Kidney (tissue), 2 donors: ENCODE measurements around a stretch of chr3.

DNA sequence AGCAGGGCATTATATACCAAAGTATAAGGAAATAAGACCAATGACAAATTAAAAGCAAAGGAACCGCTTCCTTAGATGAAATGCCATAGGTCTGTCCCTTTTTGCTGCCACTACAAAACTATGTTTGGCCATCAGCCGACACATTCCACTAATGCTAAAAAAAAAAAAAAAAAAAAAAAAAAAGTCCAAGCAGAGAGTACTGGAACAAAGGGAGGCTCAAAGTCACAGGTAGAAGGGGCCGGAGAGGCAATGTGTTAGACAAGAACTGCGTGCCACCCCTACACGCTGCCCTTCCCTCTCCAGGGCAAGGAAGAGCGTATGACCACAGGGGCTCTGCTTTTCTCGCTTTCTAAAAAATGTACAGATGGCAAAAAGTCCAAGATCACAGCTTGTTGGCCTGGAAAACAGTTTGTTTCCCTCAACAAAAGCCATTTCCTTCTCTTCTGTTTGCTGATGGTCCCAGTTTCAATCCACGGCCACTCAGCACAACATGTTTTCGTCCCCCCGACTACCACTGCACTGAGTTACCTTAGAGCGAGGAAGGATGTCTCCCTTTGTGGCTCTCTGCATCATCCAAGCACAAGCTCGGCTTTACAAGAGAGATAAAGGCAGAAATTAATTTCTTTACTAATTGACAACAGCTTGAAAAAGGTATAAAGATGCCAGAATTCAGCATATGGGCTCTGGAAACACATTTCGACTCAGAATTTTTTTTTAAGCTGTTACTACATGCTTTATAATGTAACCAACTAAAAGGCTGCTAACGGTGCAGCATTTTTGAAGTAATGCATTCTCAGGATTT lies 70.9 kb downstream of the ABTB1 start:
- PRO-cap = no peak
- RRBS = no CpG with 5 or more reads among the region's 14 CpGs

GRCh38 chr3:127753922-127754694 lies 68.2 kb downstream of the MGLL start:
- PRO-cap = no peak
- RRBS = no CpG with 5 or more reads among the region's 18 CpGs

- PRO-cap = no peak
- RRBS = no CpG with 5 or more reads among the region's 4 CpGs
Measured at GRCh38 chr3:127803481-127804034, 18.8 kb downstream of the MGLL start.

DNA sequence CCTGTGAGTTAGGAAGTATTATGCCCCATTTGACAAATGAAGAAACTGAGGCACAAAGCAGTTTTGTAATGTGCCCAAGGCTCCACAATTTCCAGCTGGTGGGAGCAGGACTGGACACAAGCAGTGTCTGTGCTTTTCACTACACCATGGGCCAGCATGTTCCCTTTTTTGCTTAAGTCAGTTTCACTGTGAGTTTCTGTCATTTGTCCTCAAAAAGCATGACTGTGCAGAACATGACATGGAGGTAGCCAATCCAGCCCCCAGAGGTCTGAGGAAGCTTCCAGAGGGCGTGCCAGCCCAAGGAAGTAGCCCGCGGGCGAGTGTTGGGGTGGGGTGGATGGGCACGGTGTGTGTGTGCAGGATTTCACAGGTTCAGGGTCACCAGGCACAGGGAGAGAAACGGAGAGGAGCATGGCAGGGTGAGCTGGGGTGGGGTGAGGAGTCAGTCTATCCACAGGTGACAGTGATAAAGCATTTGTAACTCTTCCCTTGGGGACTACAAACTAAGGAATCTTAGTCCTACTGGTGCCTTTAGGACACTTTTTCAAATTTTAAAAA lies 8.0 kb upstream of the EEFSEC start:
- PRO-cap = no peak
- RRBS = no CpG with 5 or more reads among the region's 6 CpGs

DNA sequence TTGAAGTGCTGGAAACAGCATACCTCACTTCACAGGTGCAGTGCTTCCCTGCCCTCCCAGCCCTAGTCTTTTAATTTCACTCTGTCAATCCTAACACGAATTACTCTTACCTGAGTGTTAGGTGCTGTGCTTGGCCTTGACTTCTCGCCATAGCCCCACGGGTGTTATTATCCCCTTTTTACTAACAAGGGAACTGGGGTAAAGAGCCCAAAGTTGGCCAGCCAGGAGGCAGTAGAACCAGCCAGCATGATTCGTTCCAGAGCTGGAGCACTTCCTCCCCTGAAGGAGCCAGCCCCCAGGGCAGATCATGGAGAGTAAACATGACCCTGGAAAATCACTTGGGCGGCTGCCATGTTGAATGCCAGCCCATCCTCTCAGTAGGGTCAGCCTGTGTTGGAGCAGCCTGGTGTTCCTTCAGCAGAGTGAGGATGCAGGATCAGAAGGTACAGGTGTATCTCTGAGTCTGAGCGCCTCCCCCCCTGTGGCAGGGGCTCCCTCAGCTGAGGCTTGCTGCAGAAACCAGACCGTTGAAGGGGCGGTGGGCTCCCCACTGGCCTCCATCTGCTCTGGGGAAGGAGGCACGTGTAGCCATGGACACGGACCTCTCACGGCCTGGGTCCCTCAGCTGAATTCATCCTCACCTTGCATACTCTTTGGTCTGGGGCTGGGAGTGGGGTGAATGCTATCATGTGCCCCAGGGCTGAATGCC lies 143.1 kb downstream of the DNAJB8 start:
- PRO-cap = no peak
- RRBS = no CpG with 5 or more reads among the region's 11 CpGs

DNA sequence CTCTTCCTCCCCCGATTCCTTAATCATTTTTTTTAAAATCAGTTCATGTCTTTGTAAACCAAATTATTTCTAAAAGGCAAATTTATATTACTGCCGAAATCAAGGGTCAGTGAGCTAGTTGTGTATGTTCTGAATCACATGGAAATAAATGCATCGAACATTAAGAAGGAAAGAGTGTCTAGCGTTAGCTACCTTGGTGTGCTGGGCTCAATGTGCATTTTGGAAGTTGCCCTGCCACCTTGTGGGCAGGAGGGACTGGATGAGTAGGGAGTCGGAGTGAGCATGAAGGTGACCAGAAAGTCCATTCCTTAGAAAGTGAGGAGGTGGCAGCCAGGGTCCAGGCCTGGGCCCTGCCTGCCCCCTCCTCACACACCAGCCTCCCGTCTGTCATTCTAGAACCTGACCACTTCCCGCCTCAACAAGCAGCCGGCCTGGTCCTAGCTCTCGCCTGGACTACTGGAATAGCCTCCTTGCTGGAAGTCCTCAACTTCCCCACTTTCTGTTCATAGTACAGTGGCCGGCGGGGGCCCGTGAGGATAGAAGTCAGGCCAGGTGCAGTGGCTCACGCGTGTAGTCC lies 10.1 kb upstream of the GATA2 start:
- PRO-cap = no peak
- RRBS = no CpG with 5 or more reads among the region's 14 CpGs

GRCh38 chr3:128554125-128554568 lies 61.1 kb upstream of the GATA2 start:
- PRO-cap = no peak
- RRBS = no CpG with 5 or more reads among the region's 8 CpGs

GRCh38 chr3:128592078-128592574 lies 58.5 kb downstream of the RPN1 start:
- PRO-cap = no peak
- RRBS = 82% methylated on average over 3 of the region's 7 CpGs

DNA sequence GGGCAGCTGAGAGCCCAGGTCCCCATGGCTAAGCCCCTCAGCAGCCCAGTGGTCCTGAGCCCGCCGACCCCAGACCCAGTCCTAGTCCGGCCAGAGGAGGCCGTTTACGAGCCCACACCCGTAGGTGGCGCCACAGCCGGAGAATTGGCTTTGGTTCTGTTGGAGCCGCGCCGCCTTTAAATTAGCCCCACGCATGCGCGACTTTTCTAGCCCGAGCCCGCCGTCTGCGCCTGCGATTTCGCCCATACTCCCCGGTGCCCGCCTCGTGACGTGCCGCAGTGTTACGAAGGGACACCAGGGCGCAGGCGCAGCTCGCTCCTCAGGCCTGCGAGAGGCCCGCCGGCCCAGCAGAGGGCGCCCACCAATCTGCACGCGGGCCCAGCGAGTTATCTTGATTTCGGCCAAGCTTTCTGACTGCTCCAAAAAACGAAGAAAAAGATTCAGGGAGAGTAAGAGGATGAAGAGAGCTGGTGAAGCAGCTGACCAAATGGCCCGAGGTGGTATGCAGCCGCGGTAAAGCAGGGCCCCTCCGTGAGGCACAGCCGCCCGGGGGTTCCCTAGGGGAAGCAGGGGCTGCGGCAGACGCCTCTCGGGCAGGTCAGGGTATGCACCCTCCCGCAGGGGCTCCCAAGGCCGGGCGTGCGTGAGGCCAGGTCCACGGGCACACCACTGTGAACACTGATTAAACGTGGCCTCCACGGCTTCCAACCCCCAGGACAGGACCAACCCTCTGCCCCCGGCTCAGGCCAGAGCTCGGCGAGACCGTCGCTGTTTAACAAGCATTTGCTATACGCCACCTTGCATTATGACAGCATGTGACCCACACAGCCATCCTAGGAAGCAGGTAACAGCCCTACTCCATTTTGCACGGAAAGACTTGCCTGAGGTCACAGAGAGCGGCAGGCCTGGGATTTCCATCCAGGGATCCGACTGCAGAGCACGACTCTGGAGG lies 32.8 kb downstream of the RPN1 start:
- PRO-cap = bidirectional peak, plus-strand start at position 422 of the sequence, minus-strand start at position 171 of the sequence; unidirectional peak, minus-strand start at position 715 of the sequence
- RRBS = 1% methylated on average over 35 of the region's 64 CpGs

DNA sequence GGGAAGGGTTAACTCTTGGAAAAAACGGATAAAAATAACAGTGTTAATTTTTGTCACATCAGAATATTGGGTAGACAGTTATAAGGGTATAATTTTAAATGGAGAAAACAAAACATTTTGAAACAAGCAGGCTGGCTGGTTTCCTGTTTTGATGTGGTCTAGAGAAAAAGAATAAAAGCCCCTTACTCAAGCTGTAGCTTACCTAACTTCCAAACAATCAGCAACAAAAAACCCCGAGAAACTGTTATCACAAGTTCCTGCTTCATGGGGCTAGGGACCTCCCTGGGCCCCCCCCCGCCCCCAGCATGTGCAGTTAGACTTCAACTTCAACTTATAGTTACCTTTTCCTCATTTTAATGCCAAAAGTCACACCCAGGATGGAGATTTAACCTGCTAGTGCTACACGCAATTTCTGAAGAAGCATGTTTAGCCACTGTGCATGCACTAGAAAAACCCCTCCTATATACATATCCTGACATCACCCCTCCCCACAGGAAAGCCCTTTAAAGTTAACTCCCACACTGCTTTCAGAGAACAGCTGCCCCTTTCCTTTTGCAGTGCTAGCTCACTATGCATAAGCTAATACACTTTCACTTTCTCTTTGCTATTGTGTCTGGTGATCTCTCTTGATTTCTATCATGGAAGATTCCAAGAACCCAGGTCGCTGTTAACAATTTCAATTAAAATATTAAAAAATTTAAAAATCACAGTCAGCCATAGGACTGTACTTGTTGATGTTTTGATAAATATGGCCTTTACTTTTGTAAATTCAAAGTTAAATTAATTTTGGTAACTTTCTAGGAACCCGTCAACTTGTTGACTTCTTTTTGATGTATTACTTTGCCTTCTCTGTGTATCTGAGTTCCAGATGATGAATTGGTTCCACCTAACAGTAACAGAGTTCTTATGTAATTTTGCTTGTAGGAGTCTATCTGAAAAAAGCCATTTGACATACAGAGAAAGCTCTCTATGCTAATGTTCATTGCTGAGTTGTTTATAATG lies 75.3 kb upstream of the ACAD9 start:
- PRO-cap = no peak
- RRBS = no CpG with 5 or more reads among the region's 6 CpGs

DNA sequence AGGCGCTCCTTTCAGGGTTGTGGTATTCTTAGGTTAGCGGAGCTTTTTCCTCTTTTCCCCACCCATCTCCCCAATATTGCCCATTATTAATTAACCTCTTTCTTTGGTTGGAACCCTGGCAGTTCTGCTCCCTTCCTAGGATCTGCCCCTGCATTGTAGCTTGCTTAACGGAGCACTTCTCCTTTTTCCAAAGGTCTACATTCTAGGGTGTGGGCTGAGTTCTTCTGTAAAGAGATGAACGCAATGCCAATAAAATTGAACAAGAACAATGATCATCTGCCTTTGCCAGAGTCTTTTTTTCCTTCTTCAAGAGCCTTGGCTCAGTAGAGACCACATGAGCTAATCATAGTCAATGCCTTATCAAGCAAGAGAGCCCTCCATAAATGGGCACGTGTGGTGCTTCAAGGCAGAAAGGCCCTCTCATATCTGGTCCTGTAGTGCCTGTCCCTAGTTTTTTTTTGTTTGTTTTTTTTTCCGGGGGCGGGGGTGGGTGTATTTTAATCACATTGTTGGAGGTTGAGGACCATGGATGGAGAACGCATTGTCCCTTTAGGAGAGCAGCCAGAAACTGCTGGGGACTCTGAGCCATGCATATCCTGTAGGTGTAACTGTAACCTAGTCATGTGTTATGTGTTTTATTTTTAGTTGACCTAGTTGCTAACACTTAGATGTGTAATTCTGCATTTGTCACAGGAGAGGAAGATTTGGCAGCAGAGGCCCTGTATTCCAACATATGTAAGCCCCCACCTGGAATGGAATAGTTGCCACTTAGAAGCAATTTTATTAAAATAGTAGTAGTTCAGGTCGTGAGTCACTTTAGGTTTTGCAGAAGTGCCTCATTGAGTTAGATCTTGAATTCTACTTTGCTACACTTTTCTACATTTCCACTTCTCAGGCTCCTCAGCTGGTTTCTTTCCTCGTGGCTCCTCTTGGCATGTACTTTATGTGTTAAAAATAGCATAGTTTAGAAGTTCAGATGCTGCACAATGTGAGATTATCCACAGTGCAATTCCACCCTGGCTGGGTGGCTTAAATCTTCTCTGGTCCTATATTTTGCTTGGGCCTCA lies 64.6 kb upstream of the ACAD9 start:
- PRO-cap = no peak
- RRBS = no CpG with 5 or more reads among the region's 10 CpGs

- PRO-cap = no peak
- RRBS = no CpG with 5 or more reads among the region's 1 CpG
Measured at GRCh38 chr3:128882118-128882405, 2.6 kb downstream of the ACAD9 start.

- PRO-cap = no peak
- RRBS = no CpG with 5 or more reads among the region's 15 CpGs
Measured at GRCh38 chr3:129022104-129023138, 21.3 kb downstream of the EFCC1 start.

- PRO-cap = no peak
- RRBS = no CpG with 5 or more reads among the region's 3 CpGs
Measured at GRCh38 chr3:129070087-129070355, 9.4 kb downstream of the GP9 start.

DNA sequence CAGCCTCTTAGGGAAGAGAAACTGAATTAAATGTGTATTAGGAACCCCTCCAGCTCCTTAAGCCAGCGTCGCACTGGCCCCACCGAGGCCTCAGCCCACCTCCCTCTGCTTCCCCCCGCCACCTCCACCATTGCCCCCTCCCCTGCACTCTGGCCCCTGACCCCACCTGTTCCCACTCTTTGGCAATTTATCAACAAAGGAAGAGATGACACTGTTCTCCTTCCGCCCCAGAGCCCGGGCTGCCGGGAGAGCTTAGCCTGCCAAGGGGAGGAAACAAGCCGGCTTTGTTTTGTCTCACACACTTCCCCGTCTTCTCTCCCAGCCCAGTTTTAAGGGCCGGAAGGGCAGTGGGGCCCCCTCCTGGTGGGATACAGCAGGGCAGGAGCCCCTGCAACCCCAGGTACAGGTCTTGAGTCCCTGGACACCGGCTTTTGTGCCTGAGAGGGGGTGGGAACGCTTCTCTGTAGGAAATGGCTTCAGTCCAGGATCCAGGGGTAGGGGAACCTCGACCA lies 27.3 kb downstream of the GP9 start:
- PRO-cap = no peak
- RRBS = no CpG with 5 or more reads among the region's 13 CpGs

DNA sequence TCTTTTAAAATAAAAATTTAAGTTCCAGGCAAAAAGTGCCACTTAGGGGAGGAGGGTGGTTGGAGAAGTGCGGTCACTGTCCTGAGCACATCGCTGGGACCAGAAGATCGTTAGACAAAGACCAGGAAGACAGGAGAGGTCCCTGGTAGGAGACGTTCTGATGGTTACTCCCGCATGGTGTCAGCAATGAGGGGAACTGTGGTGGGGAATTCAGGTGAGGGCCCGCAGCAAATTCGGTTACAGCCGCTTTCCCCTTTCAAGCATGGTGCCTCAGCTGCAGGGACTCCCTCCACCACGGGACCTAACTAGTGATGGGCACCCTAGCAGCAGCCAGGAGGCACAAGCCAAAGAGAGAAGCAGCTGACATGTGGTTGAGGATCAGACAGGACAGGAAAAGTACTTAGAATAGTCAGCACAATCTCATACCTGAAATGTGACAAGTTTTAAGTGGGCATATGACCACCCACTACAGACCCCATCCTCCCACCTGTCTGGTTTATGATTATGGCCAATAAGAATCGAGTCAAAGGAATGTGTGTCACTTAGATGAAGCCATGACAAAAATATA lies 1.1 kb upstream of the ISY1 start:
- PRO-cap = unidirectional peak, minus-strand start at position 391 of the sequence
- RRBS = no CpG with 5 or more reads among the region's 10 CpGs

DNA sequence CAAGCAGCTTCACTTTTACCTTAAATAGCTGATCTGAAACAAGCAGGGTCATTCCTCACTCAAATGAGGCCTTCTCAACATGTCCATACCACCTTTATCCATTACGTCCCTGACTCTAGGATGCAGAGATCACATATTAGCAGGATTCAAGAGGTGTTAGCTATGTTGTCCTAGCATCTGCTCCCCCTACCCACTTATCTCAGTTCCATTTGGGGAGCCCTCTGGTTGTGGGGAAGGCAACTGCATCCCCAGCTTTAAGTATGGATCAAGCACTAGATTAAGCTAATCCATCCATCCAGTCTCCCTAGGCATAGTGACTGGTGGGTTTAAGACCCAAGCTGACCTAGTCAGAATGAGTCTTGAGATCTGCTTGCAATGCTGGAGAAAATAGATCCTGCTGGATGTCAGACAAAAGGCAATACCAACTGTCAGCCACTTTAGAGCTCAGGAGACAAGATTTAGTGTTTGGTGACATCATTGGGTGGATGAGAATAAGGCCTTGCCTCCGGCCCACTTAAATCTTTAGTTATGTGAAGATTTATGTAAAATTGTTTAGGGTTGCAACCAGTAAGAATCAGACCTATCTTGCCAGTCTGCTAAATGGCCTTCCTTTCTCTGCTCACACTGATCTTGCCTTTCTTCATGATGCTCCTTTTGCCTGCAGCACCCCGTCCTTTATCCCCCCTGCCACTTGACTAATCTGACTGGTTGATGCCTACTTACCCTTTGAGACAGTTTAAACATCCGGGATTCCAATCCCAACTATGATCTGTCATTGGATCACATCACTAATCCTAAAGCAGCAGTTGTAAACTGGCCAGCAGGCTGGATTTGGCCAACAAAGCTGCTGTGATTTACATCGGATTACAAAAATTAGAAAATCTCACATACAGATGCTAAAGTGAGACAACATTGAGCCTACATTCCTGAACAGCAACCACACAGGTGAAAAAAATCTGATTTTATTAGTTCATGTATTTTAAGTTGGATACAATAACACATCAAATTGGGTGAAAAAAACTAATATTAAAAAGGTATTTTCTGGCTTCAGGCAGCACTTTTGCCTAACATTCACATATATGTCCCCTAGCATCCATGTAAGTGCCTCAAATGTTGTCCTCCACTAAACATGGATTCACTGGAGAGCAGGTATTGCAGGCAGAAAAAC lies 2.2 kb upstream of the ISY1 start:
- PRO-cap = unidirectional peak, minus-strand start at position 521 of the sequence
- RRBS = no CpG with 5 or more reads among the region's 5 CpGs

DNA sequence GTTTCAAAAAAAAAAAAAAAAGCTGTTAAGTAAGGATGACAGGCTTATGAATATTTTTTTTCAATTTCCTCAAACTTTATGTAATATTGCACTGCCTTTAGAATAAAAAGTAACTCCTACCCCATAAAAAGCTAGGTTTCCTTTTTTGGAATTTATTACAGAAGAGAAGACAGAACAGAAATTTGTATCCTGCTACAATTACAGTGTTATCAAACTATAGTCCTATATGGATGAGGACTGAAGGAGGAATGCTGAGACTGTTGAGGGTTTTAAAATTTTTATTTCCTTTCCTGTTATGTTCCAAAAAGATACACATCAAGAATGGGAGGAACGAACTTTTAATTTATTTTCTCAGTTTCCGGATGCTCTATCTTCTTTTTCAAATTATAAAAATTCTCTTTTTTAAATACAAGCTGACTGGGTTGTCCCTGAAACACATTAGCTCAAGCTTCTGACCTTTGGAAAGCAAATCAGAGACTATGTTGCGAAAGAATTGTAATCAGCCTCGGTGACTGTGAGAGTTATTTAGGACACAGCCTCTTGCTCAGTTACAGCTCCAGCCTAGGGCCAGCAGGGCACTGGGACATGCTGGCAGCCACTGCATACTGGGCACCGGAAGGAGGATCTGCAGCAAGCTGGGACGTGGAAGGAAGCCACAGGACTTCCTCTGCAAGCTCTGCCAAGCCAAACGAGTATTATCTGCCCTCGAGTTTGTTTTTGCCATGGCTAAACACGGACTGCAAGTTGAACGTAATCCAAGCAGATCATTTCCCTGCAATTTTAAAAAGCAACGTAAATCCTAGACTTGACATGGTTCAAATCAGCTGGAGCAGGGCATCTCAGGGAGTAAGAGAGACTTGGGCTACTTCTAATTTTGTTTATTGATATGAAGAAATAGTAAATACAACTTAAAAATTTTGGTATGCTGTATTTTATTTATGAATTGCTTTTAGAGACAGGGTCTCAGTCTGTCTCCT lies 24.5 kb upstream of the COPG1 start:
- PRO-cap = no peak
- RRBS = no CpG with 5 or more reads among the region's 11 CpGs

DNA sequence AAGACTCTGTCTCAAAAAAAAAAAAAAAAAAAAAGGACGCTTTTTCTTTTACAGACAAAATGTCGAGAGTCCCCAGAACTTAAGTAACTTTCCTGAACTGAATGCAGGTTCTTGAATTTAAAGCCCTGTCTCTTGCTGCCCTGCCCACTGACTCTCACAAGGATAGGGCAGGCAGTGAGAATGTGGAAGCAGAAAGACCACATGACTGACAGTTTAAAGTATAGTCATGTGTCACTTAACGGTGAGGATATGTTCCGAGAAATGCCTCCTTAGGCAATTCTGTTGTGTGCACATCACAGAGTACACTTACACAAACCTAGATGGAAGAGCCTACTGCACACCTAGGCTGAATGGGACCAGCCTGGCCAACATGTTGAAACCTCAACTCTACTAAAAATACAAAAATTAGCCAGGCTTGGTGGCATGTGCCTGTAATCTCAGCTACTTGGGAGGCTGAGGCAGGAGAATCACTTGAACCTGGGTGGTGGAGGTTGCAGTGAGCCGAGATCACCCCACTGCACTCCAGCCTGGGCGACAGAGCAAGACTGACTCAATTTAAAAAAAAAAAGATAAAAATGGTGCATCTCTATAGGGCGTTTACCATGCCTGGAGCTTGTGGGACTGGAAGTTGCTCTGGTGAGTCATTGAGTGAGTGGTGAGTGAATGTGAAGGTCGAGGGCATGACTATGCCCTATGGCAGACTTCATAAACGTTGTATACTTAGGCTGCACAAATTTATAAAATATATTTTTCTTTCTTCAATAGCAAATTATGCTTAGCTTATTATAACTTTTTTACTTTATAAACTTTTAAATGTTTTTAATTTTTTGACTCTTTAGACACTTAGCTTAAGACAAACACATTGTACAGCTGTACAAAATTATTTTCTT lies 18.9 kb upstream of the COPG1 start:
- PRO-cap = unidirectional peak, minus-strand start at position 156 of the sequence
- RRBS = no CpG with 5 or more reads among the region's 9 CpGs

DNA sequence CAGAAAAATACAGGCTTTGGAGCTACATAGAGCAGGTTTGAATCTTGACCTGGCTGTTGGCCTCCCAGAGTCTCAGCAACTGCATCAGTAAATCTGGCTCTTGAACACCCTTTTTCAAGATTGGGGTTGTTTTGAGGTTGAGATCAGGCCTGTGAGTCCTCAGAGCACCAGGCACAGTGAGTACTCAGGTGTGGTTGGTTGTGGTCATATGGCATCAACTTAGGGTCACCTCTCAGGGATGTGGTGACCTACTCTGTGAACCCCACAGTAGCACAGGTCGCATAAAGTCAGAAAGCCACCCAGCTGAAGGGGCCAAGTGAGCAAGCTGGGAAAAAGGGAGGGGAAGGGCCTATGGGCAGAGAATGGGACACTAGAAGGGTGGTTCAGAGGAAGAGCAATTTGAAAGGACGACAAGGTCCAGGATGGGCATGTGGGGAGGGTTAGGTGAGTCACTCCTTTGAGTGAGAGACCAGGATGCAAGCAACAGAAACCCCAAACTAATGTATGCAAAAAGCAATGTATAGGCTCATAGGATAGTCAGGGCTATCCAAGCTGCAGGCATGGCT lies 4.1 kb downstream of the H1-10 start:
- PRO-cap = no peak
- RRBS = no CpG with 5 or more reads among the region's 2 CpGs